ENCODE measurements around a stretch of chr9.

DNA sequence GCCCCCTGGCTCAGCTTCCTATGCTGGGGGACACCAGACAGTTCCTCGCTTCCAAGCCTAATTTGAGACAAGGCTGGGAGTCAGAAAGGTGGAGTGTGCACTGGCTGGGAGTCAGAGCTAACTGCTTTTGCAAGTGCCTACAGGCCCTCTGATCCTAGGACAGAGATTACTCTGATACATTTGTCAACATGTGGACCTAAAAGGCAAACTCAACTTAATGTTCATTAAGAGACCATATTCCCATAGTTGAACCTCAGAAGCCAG is 80.8 kb downstream of the NIPSNAP3B start:
- PRO-cap = no peak

GRCh38 chr9:104899742-104900518 is 28.0 kb downstream of the ABCA1 start:
- PRO-cap = no peak

- PRO-cap = no peak
Observed at GRCh38 chr9:104903228-104904218, 24.4 kb downstream of the ABCA1 start.

- PRO-cap = no peak
Observed at GRCh38 chr9:104904657-104905505, 23.1 kb downstream of the ABCA1 start.

DNA sequence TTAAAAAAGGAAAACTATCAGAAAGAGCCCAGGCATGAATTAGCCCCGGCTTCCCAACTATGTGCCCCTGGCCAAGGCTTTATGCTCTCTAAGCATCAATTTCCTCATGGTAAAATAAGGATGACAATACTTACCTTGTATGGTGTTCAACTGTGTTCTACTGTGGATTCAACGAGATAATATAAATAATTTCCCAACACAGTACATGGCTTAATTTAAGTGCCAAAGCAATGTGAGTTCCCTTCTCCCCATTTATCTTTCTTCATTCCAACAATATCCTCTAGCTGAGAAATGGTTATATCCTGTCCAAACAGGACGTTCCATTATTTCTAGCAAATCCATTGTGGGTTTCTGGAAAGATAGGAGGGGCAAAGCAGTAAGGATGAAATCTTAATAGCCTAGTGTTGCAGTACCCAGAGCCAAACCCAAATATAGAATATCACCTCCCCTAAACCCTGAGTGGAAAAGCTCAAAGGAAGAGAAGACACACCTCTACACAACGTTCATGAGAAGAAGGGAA is 22.0 kb downstream of the ABCA1 start:
- PRO-cap = no peak

- PRO-cap = no peak
Observed at GRCh38 chr9:104907236-104907708, 20.7 kb downstream of the ABCA1 start.

GRCh38 chr9:104918496-104919479 is 9.2 kb downstream of the ABCA1 start:
- PRO-cap = no peak

GRCh38 chr9:104991627-104992350 is 63.8 kb upstream of the ABCA1 start:
- PRO-cap = bidirectional peak, plus-strand start at chr9:104991946, minus-strand start at chr9:104991694

DNA sequence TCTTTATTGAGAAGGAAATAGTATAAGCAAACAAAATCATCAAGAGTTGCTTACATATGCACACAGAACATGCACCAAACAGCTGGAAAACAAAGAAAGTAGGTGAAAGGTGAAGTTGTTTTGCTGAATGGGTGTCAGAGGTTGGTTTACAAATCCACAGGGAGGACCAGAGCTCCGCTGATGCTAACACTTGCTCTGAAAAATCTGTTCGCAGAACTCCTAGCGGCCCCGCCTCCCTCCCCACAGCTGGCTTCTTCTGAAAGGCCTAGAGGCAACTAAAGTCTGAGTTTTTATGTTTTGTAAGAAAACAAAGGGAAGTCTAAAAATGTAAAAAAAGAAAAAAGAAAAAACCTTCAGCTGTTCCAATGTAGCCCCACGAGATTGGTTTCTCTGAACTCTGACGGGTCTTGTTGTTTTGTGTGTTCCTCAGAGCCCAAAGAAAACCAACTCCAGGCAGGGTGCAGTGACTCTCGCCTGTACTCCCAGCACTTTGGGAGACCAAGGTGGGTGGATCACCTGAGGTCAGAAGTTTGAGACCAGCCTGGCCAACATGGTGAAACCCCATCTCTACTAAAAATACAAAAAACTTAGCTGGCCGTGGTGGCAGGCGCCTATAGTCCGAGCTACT is 105.8 kb upstream of the SLC44A1 start:
- PRO-cap = unidirectional peak, plus-strand start at position 436 of the sequence

DNA sequence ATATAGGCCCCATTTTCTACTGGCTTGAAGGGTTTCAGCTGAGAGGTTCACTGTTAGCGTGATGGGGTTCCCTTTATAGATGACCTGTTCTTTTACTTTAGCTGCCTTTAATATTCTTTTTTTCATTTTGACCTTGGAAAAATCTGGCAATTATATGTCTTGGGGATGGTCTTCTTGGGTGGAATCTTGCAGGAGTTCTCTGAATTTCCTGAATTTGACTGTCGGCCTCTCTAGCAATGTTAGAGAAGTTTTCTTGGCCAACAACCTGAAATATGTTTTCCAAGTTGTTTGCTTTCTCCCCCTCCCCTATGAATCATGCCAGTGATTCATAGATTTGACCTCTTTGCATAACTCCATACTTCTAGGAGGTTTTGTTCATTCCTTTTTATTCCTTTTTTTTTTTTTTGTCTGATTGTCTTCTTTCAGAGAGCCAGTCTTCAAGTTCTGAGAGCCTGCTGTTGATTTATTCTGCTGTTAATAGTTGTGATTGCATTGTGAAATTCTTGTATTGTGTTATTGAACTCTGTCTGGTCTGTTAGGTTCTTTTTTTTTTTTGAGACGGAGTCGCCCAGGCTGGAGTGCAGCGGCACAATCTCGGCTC is 56.7 kb upstream of the SLC44A1 start:
- PRO-cap = no peak

DNA sequence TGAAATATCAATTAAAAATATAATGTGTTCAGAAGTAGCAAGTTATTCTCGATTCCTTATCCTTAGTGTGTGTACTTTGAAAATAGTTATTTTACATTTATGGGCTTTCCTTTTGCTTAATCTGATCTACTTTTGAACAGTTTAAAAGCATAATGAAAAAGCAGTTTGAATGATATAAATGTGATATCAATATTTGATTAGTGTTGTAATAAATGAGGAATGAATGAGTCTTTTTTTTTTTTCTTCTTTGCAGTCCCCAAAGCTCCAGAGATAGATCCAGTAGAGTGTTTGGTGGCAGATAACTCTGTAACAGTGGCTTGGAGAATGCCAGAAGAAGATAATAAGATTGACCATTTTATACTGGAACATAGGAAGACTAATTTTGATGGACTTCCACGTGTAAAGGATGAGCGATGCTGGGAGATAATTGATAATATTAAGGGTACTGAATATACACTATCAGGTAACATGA is 51.7 kb upstream of the FKTN start:
- PRO-cap = no peak

GRCh38 chr9:106287281-106287660 is 575.7 kb upstream of the ZNF462 start:
- PRO-cap = no peak

DNA sequence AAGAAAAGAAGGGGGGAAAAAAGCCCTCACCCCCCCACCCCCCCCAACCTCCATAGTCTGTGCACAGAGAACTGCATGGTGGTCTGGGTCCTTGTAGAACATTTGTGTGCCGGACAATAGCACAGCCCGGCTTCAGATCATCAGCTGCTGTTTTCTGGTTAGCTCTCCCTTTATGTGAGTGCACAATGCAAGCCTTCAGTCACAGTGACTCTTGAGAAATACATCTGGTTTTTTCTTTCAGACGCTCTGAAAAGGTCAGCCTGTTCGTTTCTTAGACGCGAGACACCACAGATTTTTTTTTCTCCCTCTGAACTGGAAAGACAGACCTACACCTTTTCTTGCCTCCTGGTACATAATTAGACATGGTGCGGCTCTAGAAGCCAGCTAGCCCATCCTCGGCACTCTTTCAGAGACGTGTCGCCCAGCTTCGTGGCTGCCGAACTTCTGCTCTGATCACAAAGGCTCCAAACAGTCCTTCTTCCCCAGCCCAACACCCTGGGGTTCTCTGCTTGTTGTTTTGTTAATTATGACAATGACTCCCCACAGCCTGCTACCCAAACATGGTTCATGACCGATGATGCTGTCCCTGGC is 241.6 kb upstream of the ZNF462 start:
- PRO-cap = no peak

GRCh38 chr9:106860613-106861675 is 2.0 kb upstream of the ZNF462 start:
- PRO-cap = no peak

- PRO-cap = no peak
Observed at GRCh38 chr9:107175057-107175362, 108.1 kb upstream of the RAD23B start.

DNA sequence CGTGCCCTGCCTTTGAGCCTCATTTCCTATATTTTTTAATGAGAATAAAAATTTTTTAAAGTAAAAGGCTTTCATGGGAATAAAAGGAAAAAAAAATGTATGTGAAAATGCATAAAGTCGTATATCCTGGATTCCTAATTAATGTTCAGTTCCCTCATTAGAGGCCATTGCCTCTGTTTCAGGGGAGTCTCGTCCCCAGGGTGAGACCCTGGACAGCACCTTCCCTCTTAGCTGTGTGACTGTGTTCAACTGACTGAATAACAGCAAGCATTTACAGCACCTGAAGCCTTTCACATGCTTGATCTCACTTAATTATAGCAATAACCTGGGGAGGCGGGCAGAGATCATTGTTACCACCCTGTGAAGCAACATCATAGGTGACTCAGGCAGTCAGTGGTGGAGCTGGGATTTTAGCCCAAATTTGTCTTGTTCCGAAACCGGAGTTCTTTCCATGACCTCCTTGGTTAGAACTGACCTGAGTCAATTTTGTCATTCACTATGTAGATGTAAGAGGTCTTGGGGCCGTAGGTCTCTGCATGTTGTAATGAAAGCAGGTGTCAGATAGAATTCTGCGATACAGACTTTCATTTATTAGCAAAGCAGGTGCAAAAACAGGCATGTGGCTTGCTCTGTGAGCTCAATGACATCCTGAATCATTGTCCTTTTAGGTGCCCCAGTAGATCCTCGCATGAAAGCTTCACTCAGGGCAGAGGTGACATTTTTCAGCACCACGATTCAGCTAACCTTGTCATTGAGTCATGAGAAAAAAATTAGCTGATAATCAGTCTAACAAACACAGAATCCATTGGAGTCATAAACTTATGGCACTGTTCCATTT is 105.1 kb upstream of the RAD23B start:
- PRO-cap = no peak

- PRO-cap = no peak
Observed at GRCh38 chr9:107270442-107270931, 12.6 kb upstream of the RAD23B start.

DNA sequence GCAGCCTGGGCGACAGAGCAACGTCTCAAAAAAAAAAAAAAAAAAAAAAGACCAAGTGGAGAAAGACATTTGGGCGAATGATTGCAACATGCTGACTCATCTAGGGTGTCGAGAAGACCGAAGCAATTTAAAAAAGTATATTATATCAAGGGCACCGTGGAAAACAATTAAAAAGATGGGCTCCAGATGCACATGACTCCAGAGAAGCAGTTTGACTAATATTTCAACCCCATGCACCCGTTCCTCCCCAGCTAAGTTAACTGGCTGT is 9.1 kb downstream of the KLF4 start:
- PRO-cap = no peak

GRCh38 chr9:107488519-107488665 is 1.2 kb downstream of the KLF4 start:
- PRO-cap = no peak

DNA sequence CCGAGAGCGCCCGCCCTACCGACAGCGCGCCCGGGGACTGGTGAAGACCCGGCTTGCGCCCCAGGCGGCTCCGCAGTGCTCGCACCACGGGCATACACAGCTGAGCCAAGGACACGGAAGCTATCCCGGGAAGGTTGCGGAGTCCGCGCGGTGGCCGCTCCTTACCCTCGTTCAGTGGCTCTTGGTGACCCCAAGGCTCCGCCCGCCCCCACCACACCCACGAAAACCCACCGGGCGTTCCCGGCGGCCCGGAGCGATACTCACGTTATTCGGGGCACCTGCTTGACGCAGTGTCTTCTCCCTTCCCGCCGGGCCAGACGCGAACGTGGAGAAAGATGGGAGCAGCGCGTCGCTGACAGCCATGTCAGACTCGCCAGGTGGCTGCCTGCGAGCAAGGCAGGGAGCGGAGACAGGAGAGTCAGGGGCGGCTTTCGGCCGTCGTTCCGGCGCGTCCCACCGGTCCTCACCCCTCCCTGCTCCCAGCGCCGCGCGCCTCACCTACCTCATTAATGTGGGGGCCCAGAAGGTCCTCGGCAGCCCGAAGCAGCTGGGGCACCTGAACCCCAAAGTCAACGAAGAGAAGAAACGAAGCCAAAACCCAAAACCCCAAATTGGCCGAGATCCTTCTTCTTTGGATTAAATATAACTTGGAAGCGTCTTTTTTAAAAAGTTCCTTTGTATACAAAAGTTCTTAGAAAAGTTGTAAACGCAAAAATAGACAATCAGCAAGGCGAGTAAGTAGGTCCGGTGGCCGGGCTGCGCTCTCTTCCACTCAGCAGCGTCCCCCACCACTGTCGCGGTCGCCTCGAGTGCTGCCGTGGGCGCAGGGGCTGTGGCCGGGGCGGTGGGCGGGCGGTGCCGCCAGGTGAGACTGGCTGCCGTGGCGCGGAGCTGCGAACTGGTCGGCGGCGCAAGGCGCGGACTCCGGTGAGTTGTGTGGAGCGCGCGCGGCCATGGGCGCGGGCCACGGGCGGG is 616 bp downstream of the KLF4 start:
- PRO-cap = no peak

Data from NALM6 (cell line).